Metanephros (tissue), 2 donors: Measurements from ENCODE around the genes CLEC3B and CCRL2.

- RAMPAGE, long total RNA, result no peak
These were observed 24.8 kb downstream of the EXOSC7 start for GRCh38 chr3:45000625-45001384.

GRCh38 chr3:45025804-45026415 is at the start of gene CLEC3B:
TSS of gene CLEC3B (plus strand) at chr3:45026303.
- RAMPAGE, long total RNA, result no peak

DNA sequence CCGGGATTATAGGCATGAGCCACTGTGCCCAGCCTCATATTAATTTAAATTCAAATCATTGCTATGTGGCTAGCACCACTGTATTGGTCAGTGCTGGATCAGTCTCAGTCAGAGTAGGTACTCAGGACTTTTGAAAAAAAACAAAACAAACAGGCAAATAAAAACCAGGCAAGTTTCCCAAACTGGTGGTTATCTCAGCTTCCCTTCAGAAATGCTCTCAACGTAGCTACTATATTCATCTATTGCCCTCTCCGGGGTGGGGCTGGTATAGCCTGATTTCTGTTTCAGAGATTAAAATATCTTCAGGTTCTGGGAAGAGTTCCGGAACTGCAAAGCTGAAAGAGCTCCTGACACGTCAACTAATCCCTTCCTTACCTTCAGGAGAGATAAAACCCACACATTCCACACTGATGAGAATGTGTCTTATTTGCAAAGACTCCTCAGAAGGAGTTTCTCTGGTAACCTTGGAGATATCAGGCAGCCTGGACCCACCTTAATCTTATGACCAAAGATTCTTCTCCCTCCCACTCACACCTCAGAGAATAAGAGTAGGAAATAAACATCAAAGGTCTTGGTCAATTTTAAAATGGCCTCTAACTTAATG is 54.0 kb downstream of the CDCP1 start:
- RAMPAGE, long total RNA, result no peak

GRCh38 chr3:45092665-45093338 is 53.4 kb downstream of the CDCP1 start:
- RAMPAGE, long total RNA, result no peak

- RAMPAGE, long total RNA, result no peak
These were observed 7.1 kb downstream of the TMEM158 start for GRCh38 chr3:45218943-45219452.

- RAMPAGE, long total RNA, result no peak
These were observed 21.8 kb upstream of the LIMD1 start for GRCh38 chr3:45572570-45573264.

GRCh38 chr3:45664541-45665014 is 24.6 kb upstream of the SACM1L start:
- RAMPAGE, long total RNA, result no peak

GRCh38 chr3:45679506-45680372 is 9.5 kb upstream of the SACM1L start:
- RAMPAGE, long total RNA, result no peak

- RAMPAGE, long total RNA, result no peak
These were observed 2.0 kb downstream of the CXCR6 start for GRCh38 chr3:45945256-45945642.

GRCh38 chr3:45975324-45976153 is 20.1 kb downstream of the FYCO1 start:
- RAMPAGE, long total RNA, result no peak

- RAMPAGE, long total RNA, result no peak
These were observed 6.8 kb downstream of the FYCO1 start for GRCh38 chr3:45988876-45989254.

- RAMPAGE, long total RNA, result no peak
These were observed 4.3 kb downstream of the XCR1 start for GRCh38 chr3:46022816-46023507.

DNA sequence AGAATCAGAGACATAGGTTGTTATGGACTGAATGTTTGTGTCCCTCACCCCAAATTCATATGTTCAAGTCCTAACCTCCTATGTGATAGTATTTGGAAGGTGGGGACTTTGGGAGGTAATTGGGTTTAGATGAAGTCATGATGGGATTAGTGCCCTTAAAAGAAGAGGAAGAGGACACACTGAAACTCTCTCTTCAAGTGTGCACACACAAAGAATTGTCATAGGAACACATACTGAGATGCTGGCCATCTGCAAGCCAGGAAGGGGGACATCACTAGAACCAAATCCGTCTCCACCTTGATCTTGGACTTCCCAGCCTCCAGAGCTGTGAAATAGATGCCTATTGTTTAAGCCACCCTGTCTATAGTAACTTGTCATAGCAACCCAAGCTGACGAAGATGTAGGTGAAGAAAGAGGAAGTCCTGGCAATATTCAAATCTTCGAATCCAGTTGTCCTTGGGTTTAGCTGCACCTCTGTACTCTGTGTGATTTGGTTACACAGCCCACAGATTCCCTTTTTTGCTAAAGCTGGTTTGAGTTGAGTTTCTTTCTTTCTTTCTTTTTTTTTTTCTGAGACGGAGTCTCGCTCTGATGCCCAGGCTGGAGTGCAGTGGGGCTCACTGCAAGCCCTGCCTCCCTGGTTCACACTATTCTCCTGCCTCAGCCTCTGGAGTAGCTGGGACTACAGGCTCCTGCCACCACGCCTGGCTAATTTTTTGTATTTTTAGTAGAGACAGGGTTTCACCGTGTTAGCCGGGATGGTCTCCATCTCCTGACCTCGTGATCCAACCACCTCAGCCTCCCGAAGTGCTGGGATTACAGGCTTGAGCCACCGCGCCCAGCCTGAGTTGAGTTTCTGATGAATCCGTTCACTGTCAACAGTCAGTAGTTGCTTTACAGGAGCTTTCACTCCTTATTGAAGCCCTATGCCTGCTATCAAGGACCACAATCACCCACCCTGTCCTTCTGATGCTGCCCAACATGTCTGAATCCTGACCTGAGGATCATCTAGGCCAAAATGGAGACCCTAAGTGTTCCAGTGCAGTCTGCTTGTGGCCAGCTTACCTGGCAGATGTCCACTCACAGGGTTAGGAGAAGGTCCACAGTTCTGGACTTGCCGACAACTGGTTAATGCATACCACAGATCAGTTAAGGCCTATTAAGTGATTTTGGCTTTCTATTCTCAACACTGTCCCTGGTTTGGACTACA is 68.2 kb upstream of the XCR1 start:
- RAMPAGE, long total RNA, result no peak

DNA sequence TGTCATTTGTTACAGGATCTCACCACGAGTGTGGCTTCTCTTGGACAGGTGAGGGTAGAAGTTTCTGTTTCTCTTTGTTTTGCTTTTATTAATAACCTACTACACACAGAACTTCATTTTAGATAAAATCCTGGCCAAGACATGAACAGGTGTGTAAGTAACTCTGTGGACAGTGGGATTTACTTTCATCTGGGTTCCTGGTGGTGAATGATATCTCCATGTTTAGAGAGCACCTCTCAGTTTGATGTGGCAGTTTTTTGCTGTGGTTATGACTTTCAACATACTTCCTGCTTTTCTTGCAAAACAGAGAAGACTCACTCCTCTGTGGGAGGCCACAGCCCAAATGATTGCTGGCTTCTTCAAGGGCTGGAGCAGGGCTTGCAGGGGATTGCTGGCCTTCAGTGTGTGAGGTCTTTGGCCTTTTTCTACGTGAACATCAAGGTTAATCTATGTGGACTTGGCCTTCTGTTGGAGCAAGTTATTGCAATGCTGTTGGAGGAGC is 71.1 kb upstream of the XCR1 start:
- RAMPAGE, long total RNA, result no peak

DNA sequence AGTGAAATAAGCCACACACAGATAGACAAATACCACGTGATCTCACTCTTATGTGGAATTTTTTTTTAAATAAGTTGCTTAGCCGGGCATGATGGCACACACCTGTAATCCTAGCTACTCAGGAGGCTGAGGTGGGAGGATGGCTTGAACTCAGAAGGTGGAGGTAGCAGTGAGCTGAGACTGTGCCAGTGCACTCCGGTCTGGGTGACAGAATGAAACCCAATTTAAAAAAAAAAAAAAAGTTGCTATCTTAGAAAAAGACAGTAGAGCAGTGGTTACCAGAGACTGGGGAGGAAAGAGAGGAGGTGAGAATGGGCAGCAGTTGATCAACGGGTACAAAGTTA is 915 bp upstream of the CCR2 start:
- RAMPAGE, long total RNA, result no peak

- RAMPAGE, long total RNA, result no peak
These were observed 13.3 kb downstream of the CCR5 start for GRCh38 chr3:46384047-46384457.

GRCh38 chr3:46406921-46407894 is at the start of gene CCRL2:
TSS of gene CCRL2 (plus strand) at chr3:46407259.
- RAMPAGE, long total RNA, result no peak

DNA sequence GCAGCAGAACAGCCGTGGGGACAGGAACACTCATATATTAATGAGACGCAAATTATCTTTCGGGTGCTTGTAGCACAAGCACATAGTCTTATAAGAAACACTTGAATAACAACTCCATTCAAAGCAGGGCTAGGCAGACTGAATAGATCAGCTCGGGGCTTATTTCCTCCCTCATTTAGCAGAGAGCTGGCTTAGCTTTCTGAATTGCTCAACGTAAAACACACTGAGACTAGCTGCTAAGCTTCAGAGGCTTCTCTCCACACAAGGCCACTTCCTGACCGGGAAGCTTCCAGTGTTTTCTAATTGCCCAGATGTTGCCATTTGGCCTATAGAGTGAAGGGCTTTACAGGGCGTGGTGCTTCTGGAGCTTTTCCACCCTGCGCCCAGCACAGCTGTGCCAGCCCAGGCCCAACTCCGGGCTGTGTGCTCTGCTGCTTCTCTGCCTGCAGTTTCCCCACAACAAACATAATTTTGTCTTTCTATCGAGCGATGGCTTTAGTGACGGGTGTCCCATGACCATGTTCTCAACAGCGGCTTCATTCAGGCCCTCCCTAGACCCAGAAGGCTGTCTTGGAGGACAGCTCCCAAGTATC is 16.6 kb downstream of the FAM240A start:
- RAMPAGE, long total RNA, result no peak

GRCh38 chr3:46811634-46812340 is 51.5 kb downstream of the MYL3 start:
- RAMPAGE, long total RNA, result no peak

DNA sequence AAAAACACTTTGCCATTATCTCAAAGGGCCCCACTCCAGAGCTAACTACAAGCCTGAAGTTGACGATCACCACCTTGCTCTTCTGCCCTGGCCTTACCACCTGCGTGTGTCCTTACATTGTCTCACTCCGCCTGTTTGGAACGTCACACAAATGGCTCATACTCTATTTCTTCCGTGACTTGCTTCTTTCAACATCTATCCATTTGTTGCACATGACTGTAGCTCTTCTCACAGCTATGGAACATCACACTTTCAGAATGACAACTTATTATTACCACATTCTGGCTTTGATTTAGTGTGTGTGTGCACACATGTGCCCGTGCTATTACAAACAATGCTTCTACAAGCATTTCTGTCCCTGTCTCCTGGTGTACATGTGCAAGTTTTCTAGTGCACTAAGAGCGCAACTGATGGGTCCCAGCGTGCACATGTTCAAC is 37.7 kb downstream of the PTH1R start:
- RAMPAGE, long total RNA, result no peak